SK-N-DZ (cell line): ENCODE data around the genes HDGFL3 and ZSCAN2.

GRCh38 chr15:82536025-82536751 lies 4.1 kb downstream of the RPS17 start:
RAMPAGE:
- cytosol, long total RNA: no peak
- nucleus, long total RNA: no peak

DNA sequence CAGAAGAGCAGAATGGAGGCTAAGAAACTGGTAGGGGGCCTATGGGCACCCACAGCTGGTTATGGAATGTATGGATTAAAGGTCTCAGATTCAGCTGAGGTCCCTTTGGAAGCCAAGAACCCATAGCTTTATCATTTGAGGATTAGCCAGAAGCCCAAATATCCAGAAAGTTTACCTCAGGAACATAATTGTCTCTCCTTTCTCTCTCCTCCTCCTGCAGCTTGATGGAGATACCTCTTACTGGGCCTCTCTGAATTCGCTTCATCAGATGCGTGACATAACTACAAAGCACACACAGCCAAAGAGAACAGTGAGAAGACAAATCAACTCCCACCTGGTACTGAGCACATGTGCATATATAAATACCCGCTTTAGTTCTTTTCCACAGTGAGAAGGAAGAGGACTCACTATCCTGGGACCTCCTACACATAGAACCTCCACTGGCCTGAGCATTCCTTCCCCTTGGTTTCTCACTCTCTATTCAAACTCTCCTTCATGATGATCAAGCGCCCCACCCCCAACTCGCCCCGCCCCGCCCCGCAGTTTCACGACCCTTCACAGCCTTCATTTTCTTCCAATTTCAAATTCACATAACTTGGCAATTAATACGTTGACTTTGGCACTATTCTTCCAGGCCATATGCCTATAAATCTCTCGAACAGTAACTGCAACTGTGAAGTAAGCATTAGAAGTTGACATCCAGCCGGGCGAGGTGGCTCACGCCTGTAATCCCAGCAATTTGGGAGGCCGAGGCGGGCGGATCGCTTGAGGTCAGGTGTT lies 1.4 kb downstream of the RPS17 start:
RAMPAGE:
- cytosol, long total RNA: no peak
- nucleus, long total RNA: no peak

RAMPAGE:
- cytosol, long total RNA: start-site peak on the minus strand at chr15:82750427-82750505, 32 and 19 reads in 2 replicates; start-site peak on the plus strand at chr15:82750571-82750599, 146 and 18 reads in 2 replicates
- nucleus, long total RNA: start-site peak on the minus strand at chr15:82750425-82750510, 22 and 14 reads in 2 replicates; start-site peak on the plus strand at chr15:82750571-82750595, 139 and 34 reads in 2 replicates
Measured at GRCh38 chr15:82749975-82750819, 40.5 kb upstream of the AP3B2 start.

RAMPAGE:
- cytosol, long total RNA: no peak
- nucleus, long total RNA: no peak
Measured at GRCh38 chr15:82823056-82823373, 13.6 kb downstream of the WHAMM start.

RAMPAGE:
- cytosol, long total RNA: no peak
- nucleus, long total RNA: no peak
Measured at GRCh38 chr15:82827898-82828730, 18.7 kb downstream of the WHAMM start.

DNA sequence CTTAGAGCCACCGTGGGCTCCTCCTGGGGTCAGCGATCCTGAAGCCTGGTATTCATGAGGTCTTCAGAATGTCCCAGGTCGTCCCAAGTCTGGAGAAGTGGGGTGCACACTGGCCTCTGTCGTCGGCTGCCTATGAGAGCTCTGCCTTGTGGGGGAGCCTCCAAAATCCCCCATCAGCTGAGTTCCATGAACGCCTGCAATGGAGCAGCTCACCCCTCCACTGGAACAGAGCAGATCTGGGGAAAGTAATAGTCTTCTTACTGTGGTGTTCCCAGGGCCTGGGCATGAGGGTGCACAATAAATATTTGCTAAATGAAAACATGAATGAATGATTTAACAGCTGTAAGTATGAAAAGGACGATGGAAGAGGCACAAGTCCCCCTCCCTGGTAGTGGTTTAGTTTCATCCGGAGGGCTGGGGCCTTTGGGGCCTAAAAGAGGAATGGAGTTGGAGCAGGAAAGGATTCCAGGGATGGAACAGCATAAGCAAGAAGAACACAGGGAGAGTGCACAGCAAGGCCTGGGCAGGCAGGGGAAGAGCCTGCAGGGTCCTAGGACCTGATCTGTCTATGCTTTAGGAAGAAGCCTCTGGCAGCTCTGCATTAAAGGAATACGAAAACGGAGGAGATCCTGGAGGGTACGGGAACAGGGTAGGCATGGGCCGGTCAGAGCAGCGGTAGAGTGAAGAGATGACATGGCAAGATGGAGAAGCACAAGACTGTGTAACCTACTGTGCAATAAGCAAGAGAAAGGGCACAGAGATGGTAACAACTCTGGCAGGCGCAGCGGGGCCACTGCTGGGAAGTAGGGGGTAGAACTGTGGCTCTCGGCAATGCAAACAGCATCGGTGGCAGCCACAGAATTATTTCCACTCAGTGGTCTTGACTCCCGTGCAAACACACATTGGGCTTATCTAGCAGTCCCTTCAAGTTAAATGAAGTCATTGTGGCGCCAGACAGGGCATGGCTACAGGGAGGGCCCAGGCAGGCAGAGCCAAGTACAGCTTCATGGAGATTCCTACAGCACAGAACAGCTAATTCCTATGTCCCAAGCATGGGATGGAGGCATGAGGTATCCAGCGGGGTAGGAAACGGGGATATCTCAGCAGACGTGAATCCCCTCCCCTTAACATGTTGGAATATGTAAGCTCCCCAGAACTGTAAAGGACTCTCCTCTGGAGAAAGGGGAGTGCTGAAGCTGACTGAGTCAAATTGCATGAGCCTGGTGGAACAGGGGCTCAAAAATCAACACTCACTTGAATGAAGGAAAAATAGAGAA lies 28.6 kb downstream of the WHAMM start:
RAMPAGE:
- cytosol, long total RNA: no peak
- nucleus, long total RNA: no peak

DNA sequence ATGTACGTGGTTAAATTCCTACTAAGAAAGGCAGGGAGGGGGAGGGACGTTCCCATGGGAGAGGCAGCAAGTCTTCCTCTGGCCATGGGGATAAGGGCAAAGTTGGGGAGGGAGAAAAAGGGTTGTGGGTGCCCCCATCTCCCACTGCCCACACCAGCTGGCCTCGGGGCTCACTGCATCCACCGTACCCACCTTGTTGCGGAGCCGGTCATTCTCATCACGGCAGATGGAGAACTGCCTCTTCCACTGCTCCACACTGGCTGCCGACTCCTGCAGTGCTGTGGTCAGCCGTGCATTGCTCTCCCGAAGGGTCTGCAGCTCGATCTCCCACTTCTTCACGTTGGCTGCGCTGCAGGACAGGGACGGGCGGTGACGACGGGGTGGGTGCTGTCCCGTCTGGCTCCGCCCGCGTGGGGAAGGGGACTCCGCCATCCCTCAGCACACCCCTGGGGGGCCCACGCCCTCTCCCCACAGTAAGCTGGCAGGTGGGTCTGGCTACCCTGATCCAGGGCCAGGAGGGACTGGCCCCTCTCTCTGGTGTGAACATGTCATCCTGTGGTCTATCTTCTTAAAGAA lies 45.1 kb downstream of the WHAMM start:
RAMPAGE:
- cytosol, long total RNA: no peak
- nucleus, long total RNA: no peak

RAMPAGE:
- cytosol, long total RNA: no peak
- nucleus, long total RNA: no peak
Measured at GRCh38 chr15:82871281-82871851, 61.9 kb downstream of the WHAMM start.

DNA sequence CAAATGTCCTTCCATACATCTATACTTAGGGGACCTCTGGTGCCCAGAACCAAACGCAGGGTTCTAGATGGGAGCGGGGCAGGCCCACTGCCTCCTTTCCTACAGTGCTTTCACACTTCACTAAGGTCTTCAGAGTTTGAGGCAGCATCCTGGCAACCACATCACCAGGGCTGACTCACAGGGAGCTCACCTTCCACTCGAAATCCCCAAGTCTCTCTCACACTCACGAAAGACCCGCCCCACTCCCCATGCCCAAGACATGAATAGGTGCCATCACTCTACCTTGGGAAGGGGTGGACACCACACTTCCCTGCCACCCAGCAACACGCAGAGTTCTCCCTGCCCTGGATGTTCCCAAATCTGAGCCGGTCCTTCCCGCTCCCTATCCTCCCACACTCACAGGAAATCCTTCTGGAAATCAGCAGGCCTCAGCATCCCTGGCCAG lies 18.9 kb downstream of the HOMER2 start:
RAMPAGE:
- cytosol, long total RNA: no peak
- nucleus, long total RNA: no peak

RAMPAGE:
- cytosol, long total RNA: no peak
- nucleus, long total RNA: no peak
Measured at GRCh38 chr15:83062528-83063033, 4.5 kb downstream of the BTBD1 start.

DNA sequence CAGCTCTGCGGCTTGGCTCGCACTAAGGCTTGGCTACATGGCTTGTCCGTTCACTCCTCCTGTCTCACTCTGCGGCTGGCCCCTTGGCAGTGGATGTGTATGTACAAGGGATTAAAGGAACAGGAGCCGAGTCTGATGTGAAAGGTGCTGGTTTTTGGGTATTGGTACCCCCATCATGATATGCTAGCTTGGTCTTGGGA lies 12.5 kb downstream of the TM6SF1 start:
RAMPAGE:
- cytosol, long total RNA: no peak
- nucleus, long total RNA: no peak

RAMPAGE:
- cytosol, long total RNA: no peak
- nucleus, long total RNA: no peak
Measured at GRCh38 chr15:83205739-83206412, 1.7 kb downstream of the HDGFL3 start.

DNA sequence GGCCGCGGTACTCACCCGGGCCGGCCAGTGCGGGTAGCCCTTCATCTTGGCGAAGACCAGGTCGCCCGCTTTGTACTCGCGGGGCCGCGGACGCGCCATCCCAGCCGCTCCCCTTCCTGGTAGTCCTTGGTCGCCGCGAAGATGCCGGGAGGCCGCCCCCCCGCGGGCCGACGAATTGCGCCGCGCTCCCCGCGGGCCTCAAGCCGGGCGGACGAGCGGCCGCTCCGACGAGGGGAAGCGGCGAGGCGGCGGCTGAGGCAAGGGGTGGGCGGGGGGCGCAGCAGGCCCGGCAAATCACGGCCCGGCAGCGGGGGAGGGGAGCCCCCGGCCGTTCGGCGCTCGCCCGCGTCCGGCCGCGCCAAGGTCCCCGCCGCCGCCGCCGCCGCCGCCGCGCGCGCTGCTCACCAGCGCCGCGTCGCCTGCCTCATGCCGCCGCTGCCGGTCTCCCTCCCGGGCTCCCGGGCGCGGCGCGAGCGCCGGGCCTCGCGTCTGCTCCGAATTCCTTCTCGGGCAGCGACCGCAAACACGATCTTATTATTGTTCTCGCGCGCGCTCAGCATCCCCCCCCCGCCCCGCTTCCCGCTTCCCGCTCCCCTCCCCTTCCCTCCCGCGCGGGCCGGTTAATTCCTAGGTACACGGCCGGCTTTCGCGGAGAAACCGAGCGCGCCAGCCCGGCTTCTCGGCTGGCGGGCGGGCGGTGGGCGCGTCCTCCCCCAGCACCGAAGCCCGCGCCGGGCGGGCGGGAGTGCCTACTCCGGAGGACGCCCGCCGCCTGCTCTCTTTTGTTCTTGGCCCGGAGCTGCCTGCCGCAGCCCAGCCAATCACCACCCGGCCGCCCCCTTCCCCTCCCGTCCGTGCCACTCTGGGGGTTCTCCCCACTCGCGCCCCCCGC lies at the start of gene HDGFL3:
TSS of gene HDGFL3 (minus strand) at position 508 of the 892 bp plus-strand sequence.
RAMPAGE:
- cytosol, long total RNA: start-site peak on the minus strand centred at position 136 of the sequence, 152 bp wide, 371 and 690 reads in 2 replicates
- nucleus, long total RNA: no peak

RAMPAGE:
- cytosol, long total RNA: no peak
- nucleus, long total RNA: no peak
Measured at GRCh38 chr15:84421912-84422355, 178.9 kb upstream of the ZSCAN2 start.

RAMPAGE:
- cytosol, long total RNA: no peak
- nucleus, long total RNA: no peak
Measured at GRCh38 chr15:84500197-84500657, 100.6 kb upstream of the ZSCAN2 start.

DNA sequence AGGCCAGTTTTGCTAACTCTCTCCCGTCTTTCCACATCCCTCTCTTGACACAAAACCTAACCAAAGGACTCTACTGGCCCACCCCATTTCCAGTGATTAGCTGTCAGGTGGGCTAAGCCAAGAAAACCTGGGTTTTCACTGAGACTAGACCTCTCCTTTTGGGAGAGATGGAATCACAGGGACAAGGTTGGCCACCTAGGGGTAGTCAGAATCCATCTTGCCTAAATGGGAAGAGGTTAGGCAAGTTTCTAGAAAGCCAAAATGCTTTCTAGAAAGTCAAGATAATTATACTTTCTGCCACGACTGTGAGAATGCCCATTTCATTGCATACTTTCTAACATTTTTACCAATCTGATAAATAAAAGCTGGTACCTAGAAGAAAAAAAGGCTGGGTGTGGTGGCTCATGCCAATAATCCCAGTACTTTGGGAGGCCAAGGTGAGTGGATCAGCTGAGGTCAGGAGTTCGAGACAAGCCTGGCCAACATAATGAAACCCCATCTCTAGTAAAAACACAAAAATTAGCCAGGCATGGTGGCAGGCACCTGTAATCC lies 34.7 kb upstream of the ZSCAN2 start:
RAMPAGE:
- cytosol, long total RNA: no peak
- nucleus, long total RNA: no peak

DNA sequence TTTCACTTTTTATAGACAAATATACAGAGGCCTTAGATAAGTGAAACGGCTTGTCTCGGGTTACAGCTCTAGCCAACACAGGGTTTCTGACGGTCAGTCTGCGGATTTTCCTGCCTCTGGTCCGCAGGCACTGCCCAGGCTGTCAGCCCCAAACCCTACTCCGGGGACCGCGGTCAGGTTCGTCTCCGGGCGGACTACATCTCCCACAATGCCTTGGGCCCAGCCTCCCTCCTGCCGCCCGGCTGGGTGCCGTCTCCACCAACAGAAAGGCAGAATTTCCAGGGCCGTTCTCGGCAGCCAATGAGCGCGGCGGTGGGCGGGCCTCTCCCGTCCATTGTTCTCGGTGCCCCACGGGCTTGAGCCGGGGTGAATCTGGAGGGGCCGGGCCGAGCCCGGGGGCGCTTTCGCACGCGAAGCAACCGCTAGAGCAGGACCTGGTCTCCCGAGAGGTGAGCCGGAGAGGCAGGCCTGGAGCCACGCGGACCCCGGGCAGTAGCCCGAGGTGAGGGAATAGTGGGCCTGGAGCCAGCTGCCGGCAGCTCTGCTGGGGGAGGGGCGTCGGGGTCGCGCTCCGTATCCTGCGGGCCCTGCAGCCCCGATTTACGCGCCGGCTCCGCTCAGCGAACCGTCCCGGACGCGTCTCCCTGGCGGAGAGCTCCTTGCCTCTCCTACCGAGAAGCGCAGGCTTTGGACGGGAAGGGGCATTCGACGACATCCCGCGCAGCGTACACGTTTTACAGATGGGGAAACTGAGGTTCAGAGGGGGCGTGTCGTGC lies at the start of gene ZSCAN2:
TSS of gene ZSCAN2 (plus strand) at position 323 of the 776 bp plus-strand sequence.
RAMPAGE:
- cytosol, long total RNA: start-site peak on the plus strand centred at position 374 of the sequence, 75 bp wide, 77 and 136 reads in 2 replicates
- nucleus, long total RNA: start-site peak on the plus strand centred at position 362 of the sequence, 73 bp wide, 102 and 50 reads in 2 replicates

DNA sequence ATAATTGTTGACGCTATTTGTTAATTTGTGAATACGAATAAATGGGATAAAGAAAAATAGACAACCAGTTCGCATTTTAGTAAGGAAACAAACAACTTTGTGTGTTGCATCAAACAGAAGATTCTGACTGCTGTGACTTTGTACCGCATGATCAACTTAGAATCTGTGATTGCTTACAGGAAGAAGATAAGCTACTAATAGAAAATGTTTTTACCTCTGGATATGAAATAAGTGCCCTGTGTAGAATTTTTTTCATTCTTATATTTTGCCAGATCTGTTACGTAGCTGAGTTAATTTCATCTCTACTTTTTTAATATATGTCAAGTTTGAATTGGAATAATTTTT lies 19.4 kb downstream of the WDR73 start:
RAMPAGE:
- cytosol, long total RNA: no peak
- nucleus, long total RNA: no peak

DNA sequence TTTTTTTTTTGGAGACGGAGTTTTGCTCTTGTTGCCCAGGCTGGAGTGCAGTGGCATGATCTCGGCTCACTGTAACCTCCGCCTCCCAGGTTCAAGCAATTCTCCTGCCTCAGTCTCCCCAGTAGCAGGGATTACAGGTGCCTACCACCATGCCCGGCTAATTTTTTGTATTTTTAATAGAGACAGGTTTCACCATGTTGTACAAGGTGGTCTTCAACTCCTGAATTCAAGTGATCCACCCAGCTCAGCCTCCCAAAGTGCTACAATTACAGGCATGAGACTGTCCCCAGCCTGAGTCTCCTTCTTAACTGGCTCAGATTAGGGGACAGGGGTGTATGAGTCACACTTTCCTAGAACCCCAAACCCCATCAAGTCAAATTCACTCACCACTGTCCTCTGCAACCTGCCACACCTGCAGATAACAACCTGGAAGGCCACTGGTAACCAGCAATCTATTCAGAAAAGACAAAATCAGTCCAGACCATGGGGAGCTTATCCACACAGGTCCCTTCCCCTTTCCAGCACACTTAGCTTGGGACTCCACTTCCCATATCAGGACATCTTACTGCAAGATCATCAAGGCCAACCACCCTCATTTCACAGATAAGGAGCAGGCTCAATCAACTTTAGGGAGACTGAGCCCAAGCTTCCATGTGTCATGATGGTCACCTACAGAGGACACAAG lies 6.4 kb downstream of the WDR73 start:
RAMPAGE:
- cytosol, long total RNA: no peak
- nucleus, long total RNA: no peak

DNA sequence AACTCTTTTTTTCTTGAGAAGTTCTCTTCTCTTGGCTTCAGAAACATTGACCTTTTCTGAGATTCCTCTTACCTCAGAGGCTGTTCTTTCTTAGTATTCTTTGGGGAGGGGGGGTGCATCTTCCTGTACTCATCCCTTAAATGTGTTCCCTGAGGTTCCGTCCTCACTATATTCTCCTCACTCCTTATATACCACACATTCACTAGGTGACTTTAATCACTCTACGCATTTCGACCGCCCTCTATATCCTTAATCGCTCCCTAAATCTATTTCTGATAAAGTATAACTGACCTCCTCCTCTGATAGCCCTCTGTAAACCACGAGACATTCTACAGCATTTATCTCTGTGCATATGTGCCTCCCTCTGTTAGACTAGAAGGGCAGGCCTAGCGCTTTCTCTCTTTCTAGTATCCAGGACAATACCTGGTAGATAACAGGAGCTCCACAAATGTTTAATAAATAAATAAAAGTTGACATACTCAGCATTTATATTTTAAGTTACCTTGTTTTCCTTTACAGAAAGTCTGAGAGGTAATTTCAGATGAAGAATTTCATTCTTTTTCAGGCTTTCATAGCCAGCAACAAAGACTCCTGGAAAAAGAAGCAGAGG lies 1.8 kb downstream of the WDR73 start:
RAMPAGE:
- cytosol, long total RNA: no peak
- nucleus, long total RNA: no peak